Temporal lobe (tissue), 2 donors: Measurements from ENCODE around the genes TBX22 and KLHL4.

DNA sequence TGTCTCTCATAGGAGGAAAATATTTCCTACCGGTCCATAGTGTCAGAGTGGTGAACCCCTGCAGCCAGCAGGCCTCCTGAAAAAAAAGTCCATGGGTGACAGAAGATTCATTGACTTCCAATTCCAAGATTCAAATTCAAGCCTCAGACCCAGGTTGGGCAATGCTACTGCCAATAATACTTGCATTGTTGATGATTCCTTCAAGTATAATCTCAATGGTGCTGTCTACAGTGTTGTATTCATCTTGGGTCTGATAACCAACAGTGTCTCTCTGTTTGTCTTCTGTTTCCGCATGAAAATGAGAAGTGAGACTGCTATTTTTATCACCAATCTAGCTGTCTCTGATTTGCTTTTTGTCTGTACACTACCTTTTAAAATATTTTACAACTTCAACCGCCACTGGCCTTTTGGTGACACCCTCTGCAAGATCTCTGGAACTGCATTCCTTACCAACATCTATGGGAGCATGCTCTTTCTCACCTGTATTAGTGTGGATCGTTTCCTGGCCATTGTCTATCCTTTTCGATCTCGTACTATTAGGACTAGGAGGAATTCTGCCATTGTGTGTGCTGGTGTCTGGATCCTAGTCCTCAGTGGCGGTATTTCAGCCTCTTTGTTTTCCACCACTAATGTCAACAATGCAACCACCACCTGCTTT lies 7.4 kb downstream of the LPAR4 start:
- RAMPAGE, long total RNA, result no peak

DNA sequence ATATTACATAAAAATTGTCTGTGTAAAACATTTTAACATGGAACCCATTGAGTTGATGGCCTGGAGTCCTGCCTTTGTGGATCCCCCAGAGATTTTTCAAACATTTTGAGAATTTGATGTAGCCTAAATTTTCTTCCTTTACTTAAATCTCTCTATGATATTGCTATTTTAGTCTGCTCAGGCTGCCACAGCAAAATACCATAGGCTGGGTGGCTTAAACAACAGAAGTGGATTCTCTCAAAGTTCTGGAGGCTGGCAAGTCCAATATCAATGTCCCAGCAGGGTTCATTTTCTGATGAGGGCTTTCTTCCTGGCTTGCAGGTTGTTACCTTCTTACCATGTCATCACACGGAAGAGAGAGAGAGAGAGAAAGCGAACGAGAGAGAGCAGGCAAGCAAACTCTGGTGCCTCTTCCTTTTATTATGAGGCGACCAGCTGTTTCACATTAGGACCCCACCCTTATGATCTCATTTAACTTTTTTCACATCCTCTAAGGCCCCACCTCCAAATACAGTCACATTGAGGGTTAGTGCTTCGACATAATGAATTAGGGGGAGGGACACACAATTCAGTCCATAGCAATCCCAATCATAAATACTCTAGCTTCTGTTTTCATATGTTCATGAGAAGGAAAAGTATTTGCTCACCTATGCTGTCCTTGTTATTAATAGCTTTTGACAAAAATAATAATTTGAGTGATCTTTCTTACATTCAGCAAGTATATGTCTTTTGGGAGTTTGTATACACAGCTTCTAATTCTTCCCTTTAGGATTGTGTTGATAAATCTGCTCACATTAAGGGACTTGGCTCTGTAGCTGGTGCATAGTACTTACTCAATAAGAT lies 10.6 kb upstream of the GPR174 start:
- RAMPAGE, long total RNA, result no peak

DNA sequence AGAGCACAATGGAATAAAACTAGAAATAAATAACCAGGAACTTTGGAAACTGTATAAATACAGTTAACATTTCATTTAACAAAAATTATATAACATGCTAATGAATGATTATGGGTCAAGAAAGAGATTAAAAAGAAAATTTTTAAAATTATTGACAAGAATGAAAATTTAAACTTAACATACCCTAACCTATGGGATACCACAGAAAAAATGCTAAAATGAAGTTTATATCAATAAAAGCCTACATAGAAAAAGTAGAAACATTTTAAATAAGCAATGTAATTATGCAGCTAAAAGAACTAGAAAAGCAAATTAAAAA lies 180.6 kb upstream of the TBX22 start:
- RAMPAGE, long total RNA, result no peak

GRCh38 chrX:80014187-80014968 lies at the start of gene TBX22:
TBX22 (plus strand) TSS chrX:80014753.
- RAMPAGE, long total RNA, result no peak

DNA sequence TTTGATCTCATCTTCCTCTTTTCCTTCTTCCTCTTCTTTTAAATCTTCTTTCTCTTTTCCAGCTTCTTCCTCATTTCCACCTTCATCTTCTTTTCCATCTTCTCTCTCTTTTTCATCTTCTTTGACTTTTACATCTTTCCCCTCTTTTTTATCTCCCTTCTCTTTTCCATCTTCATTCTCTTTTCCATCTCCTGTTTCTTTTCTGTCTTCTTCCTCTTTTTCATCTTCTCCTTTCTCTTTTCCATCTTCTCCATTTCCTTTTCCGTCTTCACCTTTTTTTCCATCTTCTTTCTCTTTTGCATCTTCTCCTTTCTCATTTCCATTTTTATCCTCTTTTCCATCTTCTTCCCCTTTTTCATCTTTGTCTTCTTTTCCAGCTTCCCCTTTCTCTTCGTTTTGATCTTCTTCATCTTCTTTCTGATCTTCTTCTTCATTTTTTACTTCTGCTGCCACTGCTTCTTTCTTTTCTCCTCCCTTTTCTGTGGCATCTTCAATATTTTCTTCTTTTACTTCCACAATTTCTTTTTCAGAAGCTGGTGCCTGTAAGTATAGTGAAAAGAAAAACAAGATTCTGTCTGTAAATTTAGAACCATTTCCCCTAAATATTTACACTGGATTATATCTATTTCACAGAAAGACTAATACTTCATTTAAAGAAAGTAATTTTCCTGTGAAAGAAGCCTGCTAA lies 86.9 kb downstream of the HMGN5 start:
- RAMPAGE, long total RNA, result no peak

DNA sequence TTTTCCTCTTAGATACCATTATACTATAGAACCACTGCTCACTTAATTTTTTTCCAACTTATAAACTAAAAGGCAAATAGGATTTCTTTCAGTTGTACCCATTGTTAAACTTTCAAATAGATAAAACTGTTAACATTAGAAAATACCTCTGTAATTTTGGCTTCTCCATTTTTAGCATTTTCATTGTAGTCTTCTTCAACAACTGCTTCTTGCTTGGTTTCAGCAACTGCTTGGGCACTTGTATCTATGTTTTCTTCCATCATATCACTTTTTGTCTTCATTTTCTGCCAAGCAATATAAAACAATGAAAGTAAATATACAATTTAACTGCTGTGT lies 85.7 kb downstream of the HMGN5 start:
- RAMPAGE, long total RNA, result no peak

GRCh38 chrX:81120651-81121494 lies 80.8 kb downstream of the HMGN5 start:
- RAMPAGE, long total RNA, result no peak

GRCh38 chrX:84186768-84187424 lies 1.1 kb downstream of the RPS6KA6 start:
- RAMPAGE, long total RNA, result no peak

- RAMPAGE, long total RNA, result no peak
These were observed 623 bp downstream of the RPS6KA6 start for GRCh38 chrX:84187425-84187727.

DNA sequence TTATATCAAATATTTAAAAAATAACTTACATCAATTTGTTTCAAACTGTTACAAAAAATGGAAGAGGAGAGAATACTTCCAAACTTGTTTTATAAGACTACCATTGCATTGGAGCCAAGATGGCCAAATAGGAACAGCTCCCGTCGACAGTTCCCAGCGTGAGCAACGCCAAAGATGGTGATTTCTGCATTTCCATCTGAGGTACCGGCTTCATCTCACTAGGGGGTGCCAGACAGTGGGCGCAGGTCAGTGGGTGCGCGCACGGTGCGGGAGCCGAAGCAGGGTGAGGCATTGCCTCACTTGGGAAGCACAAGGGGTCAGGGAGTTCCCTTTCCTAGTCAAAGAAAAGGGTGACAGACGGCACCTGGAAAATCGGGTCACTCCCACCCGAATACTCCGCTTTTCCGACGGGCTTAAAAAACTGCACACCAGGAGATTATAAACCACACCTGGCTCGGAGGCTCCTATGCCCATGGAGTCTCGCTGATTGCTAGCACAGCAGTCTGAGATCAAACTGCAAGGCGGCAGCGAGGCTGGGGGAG lies 149.7 kb upstream of the POF1B start:
- RAMPAGE, long total RNA, result no peak

DNA sequence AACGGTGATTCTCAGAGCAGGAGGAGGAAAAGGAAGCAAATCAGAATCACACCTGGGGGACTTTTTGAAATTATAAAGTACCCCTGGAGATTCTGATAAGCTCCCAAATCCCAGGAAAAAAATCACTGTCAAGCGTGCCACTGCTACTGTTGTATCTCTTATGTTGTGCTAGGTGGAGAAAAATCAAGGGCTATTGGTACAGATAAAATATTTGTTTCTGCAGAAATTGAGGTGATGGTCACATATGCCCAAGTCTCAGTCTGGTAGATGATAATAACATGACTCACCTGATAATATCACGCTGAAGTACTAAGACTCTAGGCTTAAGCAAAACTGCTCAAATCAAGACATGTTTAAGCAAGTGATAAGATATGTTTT lies 143.8 kb downstream of the CHM start:
- RAMPAGE, long total RNA, result no peak

- RAMPAGE, long total RNA, result start-site peak on the plus strand at chrX:87517484-87518074, 590 and 679 reads in 2 replicates
These were observed at the start of gene KLHL4 for GRCh38 chrX:87517283-87518359. KLHL4 (plus strand) TSS chrX:87517802.

DNA sequence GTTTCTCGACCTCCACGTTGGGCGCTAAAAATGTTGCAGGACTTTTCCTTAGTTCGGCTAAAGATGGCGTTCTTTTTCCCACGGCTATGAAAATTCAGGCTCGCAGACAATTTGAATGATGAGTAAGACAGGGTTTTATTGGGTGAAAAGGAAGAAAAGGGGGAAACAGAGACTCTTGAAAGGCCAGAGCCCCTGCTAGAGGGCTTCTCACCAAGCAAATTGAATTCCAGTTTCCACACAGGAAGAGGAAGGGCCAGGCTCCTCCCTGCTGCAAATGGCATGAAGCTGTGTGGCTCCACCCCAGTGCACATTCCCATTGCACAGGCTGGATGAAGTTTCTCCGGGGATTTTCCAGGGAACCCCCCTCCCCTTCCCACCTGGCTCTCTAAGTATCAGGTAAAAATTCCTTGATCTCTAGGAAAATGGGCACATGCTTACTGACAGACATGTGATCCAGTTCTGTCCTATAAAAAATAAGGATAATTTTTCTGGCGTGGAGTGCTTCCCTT lies 210.9 kb downstream of the KLHL4 start:
- RAMPAGE, long total RNA, result no peak

DNA sequence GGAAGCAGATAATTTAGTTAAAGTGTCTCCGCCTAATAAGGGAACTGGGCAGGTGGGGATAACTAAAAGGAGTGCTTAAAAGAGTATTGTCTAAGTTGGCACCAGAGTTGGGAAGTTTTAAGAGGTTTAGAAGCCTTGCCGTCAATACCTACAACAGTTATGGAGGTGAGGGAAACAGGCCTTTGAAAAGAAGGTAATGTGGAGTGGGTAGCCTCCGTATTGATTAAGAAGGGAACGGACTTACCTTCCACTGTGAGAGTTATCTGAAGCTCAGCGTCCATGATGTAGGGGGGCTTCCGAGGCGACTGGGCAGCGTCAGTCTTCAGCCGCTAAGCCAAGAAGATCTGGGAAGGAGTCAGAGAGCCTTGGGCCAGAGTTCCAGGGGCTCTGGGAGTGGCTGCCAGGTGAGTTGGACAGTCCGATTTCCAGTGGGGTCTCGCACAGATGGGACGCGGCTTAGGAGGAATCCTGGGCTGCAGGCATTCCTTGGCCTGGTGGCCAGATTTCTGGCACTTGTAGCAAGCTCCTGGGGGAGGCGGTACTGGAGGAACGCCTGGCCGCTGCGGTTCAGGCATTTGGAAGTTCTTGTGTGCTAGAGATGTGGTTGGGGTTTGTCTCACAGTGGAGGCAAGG lies 1027.9 kb downstream of the FAM133A start:
- RAMPAGE, long total RNA, result no peak

GRCh38 chrX:96538226-96538805 lies 146.3 kb upstream of the DIAPH2 start:
- RAMPAGE, long total RNA, result no peak

- RAMPAGE, long total RNA, result no peak
These were observed 83.9 kb downstream of the DIAPH2 start for GRCh38 chrX:96768373-96769106.

GRCh38 chrX:96784590-96785144 lies 99.0 kb upstream of the RPA4 start:
- RAMPAGE, long total RNA, result no peak

DNA sequence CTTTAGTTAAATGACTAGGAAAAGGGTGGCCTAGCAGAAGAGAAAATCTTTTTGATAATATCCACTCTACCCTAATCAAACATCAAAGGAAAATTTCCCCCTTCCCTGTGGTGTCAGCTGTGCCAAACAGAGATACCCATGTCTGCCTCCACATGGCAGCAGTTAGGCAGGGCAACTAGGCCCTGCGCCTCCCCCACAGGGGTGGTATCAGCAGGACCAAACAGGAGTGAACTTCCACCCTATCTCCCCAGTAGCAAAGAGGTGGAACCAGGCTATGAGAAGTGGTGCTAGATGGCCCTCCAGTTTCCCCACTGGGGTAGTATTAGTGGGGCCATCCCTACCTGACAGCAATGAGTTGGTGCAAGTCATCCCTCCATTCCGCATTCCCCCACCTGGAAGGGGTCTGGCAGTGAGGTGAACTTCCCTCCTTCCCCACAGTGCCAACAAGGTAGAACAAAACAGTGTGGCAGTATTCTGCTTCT lies 19.9 kb upstream of the XKRX start:
- RAMPAGE, long total RNA, result no peak

DNA sequence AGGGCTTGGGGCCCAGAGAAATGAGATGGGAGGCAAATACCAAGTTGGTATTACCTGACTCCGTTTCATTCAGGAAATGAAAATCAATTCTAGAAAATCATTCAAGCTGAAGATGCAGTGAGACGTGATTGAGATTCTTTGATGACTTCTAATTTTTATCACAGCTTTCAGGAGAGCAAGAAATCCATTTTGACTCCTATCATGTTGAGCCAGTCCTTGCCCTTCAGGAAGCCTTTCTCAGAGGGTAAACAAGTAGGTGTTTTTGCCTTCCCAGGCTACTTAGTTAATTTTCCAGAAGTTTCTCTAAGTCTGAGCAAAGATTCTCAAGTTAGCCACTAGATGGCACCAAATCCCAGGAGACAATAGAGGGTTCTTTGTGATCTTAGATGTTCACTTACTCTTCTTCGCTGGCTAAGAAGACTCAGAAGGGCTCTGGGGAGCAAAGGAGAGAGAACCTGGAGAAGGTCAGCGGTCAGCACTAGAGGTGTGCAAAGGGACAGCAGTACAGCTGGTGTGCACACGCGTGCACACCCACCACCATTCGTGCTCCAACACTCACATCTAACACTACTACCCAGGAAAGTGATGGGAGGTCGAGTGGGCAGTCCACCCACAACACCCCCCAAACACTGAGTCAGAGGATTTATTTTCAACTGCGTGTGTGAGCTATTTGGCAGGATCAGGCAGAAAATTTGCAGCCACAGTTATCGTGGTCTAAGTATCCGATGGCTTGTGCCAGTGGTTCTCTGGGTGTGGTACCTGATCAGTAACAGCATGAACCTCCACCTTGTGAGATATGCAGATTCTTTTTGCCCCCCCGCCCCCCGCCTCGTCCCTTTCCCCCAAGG lies 7.5 kb downstream of the HNRNPH2 start:
- RAMPAGE, long total RNA, result no peak

DNA sequence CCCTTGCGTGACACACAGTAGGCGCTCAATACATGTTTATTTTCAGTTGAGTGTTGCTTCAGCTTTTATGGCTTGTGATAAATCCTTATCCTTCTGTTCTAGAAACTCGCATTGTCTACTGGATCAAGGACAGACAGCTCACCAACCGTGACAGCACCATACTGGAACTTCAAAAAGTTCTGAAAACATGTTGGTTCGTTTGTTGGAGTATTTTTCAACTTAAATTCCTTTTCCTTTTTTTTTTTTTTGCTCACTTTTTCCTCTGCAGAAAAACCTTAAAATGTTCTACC lies 10.7 kb downstream of the HNRNPH2 start:
- RAMPAGE, long total RNA, result no peak